Glomerular endothelial cell (primary cell): ENCODE measurements around a stretch of chr17.

GRCh38 chr17:60599449-60599865, 536 bp upstream of the PPM1D start:
- RAMPAGE, long total RNA, result no peak

GRCh38 chr17:60601627-60602337, 1.8 kb downstream of the PPM1D start:
- RAMPAGE, long total RNA, result no peak

DNA sequence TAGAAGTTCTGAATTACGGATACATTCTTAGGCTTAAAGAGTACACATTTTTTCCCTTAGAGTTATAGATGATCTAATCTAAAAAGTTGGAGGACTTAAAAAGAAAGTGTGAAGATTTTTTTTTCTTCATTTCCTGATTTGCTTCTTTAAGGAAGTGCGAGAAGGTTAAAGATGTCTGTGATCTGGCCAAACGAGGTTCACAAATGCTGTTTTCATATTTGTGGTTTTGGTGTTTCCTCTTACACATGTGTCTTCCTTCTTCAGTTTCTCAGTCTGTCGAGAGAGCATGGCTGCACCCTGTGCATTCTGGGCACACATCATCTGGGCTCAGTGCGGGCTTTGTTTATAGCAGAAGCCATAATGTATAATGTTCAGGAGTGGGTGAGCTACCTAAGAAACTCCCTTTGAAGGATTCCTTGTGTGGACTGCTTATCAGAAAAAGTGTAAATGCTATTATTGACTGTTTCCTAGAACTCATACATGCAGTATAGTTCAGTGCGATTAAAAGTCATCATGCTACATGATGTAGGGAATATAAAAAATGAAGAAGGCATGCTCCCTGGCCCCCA, 260.4 kb upstream of the TBX2 start:
- RAMPAGE, long total RNA, result no peak

DNA sequence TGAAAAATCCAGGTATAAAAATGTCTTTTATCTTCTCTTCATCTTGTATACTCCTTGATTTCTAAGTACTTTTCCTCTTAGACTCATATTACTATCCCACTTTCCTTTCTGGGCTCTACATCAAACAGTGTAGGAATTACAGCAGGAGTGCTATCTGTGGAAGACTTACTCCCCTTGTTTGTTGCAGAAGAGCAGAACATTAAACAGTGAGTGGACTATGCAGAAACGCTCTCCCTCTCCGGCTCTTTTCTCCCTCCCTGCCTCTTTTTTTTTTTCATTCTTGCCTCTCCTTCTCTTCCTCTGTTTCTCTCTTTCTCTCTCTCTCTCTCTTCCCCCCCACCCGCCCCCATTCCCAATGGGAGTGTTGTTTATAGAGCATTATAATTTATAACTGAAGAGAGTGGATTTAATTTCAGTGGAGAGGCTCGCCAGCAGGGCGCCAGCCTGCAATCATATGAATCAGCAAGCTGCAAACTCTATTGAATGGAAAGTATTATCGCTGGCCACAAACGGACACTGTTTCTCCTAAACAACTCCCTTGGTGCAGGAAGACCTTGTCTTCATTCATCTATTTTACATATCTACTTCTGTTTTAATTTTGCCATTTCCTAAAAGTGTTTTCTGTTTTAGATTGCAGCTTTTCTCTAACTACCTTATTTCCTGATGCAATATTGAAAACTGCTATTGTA, 242.2 kb upstream of the TBX2 start:
- RAMPAGE, long total RNA, result no peak

- RAMPAGE, long total RNA, result no peak
Measured at GRCh38 chr17:61188872-61189629, 210.6 kb upstream of the TBX2 start.

- RAMPAGE, long total RNA, result no peak
Measured at GRCh38 chr17:61383416-61383914, 16.2 kb upstream of the TBX2 start.

GRCh38 chr17:61403211-61403799, 3.7 kb downstream of the TBX2 start:
- RAMPAGE, long total RNA, result no peak

- RAMPAGE, long total RNA, result no peak
Measured at GRCh38 chr17:61456099-61456510, 3.9 kb downstream of the TBX4 start.

DNA sequence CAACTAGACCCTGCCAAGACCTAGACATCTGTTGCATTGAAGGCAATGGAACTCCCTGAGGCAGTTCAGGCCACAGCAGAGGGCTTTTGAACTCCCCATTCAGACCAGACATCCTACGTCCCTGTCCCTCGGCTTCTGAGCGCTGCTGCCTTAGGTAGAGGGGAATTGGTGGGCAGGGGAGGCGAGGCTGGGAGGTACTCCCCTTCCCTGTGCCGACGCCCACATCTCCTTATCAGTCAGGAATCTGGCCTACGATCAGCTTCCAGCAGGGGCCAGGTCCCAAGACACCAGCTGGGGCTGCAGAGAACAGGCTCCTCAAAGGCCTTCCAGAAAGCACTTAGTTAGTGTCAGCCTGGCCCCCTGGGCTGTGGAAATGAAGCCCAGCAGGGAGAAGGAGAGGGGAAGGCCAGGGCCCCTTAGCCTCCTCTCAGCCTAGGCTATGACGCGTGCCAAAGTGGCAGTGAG, 11.0 kb downstream of the TBX4 start:
- RAMPAGE, long total RNA, result no peak

DNA sequence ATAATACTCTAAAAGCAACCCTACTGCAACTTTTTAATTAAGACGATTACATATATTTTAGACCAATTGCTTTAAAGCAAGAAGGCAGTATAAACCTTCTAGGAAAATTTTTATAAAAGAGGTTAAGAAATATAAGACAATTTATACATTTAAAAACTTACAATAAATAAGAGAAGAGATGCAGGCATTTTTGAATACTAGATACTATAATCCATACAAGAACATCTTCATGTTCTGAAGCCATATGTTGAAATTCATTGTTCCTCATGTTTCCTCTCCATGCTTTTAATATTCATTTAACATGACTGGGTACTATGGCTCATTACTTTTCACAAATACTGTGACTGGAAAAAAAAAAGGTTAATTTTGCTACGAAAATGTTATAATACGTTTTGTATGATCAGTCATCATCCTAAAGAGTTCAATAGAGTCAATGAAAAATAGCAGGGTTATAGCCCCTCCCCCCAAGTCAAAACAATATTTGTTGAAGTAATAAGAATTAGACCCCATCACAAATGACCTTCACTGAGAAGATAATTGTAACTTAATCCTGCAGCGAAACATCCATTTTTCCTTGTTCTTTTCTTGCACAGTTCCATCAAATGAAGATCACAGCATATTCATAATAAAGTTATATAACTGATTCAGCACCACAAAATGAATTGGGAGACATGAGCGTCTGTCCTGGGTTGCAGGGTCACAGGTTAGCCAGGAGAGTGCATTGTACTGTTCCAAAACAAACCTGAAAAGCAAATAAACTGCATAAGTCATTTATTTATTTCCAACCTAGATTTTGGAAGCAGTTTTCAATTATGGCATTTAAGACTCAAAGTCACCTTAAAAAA, 18.3 kb upstream of the INTS2 start:
- RAMPAGE, long total RNA, result no peak

- RAMPAGE, long total RNA, result no peak
Measured at GRCh38 chr17:61981371-61981970, 53.7 kb upstream of the INTS2 start.

DNA sequence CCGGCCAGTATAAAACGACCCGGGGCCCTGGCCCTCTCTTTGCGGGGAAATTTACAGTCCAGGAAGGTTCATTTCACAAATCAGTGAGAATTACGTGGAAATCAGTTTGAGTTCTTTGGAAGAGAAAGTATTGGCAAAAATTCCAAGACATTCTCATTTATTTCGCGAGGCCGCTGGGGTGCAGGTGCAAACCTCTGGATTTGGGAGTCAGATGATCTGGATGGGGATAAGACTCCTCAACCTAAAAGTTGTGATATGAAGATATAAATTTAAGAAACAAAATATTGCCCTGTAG, 1.0 kb upstream of the MED13 start:
- RAMPAGE, long total RNA, result no peak

DNA sequence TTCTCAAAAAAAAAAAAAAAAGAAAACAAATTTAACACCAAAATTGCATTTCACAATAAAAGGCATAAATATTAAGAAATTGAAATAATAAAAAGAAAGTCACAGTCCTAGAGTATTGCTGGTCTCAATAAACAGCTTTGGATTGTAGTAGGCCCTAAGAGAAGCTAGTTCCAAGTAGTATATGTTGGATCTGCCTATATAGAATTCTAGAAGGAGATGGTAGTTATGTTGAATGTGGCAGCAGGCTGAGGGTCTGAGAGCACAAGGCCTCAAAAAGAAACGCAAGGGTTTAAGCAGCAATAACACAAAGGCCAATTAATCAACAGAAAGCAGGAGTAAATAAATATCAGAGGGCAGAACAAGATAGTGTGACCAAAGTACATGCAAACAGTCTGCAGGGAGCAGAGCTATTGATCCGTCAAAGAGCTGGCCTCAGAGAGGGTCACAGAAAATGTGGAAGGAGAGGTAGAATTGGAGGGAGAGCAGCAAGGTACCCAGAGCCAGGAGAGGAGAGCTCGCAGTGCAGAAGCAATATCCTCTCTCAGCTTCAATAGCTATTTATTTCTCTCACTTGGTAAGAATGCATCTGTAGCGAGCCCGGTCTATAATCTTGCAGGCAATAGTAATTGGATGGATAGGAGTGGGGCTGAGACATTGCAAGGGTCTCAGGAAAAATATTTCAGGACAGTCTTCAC, 25.1 kb upstream of the MED13 start:
- RAMPAGE, long total RNA, result no peak

DNA sequence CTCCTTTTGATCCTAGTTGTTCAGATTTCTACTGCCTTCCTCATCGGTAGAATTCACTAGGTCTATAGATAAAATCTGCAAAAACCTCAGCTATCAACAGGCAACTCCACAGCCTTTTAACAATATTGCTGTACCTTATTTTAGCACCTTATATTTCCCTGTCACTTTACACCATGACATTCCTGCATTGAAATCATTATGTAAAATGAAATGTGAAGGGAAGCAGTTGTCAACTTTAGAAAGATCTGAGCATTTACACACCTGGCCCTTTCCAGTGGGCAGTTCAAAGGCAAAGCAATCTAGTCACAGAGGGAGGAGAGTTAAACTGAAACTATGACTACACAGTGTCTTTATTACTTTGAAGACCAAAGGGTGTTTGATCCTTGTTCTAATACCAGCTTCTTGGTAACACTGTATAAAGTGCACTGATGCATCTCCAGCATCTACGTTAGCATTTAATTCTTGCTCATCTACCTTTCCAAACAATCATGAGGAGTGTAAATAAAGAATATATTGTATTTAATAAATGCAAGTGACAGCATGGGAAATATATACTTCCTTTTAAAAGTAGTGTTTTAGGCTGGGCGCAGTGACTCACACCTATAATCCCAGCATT, 100.2 kb upstream of the MED13 start:
- RAMPAGE, long total RNA, result no peak

DNA sequence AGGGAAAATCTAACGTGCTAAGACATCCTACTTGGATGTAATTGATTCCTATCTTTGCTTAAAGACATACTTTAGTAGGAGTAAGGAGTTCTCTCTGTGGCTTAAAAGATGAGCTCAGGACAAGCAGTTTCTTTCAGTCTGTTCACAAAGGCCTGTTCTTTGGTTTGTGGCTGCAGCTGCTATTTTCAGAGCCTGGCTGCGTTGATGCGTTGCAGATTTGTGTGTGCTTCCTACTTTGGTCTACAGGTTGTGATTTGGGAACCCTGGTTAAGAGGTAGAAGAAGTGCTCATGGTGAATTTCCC, 24.5 kb upstream of the TLK2 start:
- RAMPAGE, long total RNA, result no peak

- RAMPAGE, long total RNA, result no peak
Measured at GRCh38 chr17:62470746-62471228, 7.8 kb upstream of the TLK2 start.

DNA sequence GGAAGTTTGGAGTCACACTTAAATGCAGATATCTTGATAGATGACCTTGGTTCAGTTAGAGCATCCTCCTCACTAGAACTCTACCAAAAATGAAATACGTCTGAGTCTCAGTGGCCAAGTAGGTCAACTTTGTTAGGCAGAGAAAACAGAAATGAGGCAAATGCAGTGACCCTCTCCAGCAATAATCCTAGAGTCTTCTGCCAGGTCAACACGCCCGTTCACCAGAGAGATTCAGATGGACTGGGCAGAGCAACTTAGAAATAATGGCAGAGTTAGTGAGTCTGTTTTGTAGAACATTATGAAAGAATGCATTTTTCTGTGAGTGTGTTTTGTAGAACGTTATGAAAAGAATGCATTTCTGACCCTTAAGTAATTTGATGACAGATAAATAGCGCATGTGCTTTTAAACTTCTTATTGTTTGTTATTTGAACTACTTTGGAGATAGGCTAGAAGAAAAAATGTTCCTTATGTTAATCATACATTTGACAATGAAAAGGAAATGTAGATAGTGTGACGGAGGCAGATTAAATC, 48.1 kb downstream of the MARCHF10 start:
- RAMPAGE, long total RNA, result no peak

DNA sequence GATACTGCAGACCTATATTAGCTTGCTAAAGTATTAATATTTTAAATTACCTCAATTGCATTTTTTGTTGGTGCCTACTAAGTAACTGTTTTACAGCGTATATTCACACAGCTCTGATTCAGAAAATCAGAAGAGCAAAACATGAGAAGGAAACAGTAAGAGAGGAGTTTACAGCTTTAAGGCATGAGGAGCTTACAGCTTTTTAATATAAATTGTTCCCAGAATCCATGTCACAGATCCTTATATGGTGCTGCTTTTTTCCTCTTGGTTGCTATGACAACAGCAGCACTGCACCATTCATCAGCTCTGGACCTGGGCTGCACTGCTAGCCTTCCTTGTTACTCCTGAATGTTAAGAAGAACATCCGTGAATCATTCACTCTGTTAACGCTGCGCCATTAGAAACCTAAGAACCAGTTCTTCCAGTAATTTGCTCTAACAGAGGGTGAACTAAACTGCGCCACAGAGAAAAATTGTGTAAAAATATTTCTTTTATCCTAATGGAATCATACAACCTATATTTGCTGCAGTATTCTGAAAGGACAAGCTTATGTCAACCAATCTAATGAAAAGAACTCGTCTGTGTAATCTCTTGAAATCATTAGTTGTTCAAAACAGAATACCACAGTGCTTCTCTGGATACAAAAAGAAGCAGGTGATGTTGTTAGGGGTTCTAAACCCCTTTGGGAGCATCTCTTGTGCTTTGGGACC, 151.0 kb downstream of the TANC2 start:
- RAMPAGE, long total RNA, result no peak

DNA sequence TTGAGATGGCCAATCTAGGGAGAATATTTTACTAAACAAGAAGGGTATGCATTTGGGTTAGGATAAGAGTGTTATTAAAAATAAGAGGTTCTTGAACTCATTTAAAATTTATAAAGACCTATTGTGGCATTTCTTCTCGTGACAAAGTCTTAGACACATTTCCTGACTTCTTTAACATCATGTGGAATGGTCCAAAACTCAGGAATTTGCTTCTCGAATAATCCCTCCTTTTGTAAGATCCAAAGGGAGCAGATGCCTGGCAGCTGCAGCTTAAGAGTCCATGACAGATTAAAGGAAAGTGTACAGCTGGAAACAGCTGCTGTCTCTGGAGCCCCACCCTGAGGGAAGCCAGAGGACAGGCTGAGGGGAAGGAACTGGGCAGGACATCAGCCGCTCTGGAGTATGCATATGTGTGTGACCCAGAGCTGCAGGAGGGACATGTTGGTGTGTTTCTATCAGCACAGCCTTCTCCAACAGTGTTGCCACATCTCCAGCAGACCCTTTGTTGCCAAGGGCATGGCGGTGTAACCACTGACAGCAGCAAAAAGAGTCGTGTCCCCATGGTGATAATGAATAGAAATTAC, 46.3 kb downstream of the CYB561 start:
- RAMPAGE, long total RNA, result no peak

GRCh38 chr17:63446472-63447609, 735 bp upstream of the CYB561 start:
- RAMPAGE, long total RNA, result no peak